Hair follicle dermal papilla cell (primary cell): Measurements from ENCODE around the genes DENND6A and SLMAP.

DNA sequence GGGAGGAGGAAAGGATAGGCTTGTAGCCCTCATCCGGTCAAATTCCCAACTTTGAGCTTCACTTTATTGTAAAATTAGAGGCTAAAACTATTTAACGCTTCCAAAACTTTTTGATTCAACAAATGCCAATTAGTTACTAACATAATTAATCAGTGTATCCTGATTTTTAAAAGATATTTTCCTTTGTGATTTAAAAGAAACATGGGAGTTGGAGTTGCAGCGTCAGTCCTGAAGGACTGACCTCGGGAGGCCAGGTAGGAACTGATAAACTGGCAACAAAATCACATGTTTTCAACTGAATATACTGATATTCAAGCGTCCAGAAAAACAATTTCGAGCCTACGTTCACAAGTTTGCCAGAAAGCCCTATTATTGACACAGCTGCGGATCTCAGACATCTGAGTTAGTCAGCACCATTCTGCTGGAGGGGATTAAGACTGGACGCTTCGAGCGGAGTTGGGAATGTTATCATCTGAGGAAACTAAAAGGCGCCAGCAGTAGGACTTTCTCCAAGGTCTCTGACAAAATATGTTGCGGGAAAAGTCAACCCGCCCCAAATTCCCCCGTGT, 551 bp upstream of the APPL1 start:
- CAGE, long polyA plus RNA = no peak

GRCh38 chr3:57586287-57586926, 10.7 kb downstream of the ARF4 start:
- CAGE, long polyA plus RNA = no peak

- CAGE, long polyA plus RNA = no peak
Measured at GRCh38 chr3:57691837-57692738, 789 bp downstream of the DENND6A start.

GRCh38 chr3:57692739-57693375, at the start of gene DENND6A:
DENND6A (minus strand) TSS chr3:57693077.
- CAGE, long polyA plus RNA = no peak

DNA sequence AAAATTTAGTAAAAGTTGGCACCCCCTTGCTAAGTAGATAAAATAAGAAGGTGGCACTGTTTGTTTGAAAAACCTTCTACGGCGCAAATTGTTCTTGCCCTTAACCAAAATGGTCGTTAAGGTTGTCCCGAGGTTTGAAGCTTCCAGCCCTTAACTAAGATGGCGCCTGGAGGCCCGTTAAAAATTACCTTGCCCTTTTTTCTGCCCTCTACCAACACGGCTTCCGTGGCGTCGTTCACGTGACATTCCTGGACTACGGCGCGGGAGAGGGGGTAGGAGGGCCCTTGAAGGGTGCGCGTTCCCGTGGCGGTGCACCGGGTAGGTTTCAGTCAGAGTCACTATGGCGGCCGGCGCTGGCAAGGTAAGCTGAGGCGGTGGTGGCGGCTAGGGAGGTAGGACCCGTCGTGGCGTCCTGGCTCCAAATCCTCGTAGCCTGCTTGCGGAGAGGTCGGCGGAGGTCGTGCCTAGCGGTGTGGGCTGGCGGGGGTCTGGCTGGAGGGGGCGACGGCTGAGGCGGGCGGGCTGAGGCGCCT, at the start of gene SLMAP:
Gene SLMAP (plus strand): TSS at position 328 of the 533 bp plus-strand sequence.
- CAGE, long polyA plus RNA = no peak

DNA sequence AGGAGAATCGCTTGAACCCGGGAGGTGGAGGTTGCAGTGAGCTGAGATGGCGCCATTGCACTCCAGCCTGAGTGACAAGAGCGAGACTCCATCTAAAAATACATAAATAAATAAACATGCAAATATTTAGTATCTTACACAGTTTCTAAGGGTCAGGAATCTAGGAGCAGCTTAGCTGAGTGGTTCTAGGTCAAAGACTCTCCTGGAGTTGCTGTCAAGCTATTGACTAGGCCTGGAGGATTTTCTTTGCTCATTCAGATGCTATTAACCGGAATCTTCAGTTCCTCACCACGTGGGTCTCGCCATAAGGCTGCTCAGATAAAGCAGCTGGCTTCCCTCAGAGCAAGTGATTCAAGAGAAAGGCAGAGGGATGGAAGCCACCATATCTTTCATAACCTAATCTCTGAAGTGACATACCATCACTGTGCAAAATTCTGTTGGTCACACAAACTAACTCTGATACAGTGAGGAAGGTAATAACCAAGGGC, 72.8 kb upstream of the FLNB start:
- CAGE, long polyA plus RNA = no peak

GRCh38 chr3:58015378-58016155, 7.3 kb downstream of the FLNB start:
- CAGE, long polyA plus RNA = no peak

- CAGE, long polyA plus RNA = no peak
Measured at GRCh38 chr3:58027649-58028386, 19.6 kb downstream of the FLNB start.

- CAGE, long polyA plus RNA = no peak
Measured at GRCh38 chr3:58052290-58052873, 44.2 kb downstream of the FLNB start.

- CAGE, long polyA plus RNA = no peak
Measured at GRCh38 chr3:58102896-58103774, 94.9 kb downstream of the FLNB start.

DNA sequence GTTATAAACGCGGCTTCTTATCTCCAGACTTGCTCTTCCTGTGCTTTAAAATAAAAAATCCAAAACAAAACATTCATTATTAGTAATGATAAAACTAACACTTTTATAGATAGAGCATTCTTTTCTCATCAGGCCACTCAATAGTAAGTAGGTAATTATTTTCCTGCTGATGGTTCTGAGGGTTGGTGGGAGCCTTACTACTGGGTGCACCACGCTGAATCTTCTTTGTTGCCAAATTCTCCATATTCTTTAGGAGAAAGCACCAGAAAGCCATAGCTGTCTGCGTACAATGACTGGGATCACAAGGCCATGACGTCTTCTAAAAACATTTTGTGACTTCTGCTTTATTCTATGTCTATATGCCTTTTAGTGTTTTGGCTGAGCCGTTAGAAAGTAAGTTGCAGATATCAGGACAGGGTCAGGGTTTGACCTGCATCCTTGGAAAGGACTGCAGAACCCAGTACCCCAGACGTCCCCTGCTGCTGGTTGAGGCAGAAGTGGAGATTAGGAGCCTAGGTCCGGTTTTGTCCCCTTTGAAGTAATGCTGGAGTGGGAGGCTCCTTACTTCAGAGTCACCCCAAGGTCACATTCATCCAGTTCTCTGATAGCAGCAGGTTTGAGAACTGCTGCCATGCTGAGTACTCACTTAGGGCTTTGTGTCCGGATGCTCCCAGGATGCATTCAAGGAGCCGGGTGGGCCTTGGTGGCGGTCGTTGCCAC, 95.6 kb downstream of the DNASE1L3 start:
- CAGE, long polyA plus RNA = no peak

DNA sequence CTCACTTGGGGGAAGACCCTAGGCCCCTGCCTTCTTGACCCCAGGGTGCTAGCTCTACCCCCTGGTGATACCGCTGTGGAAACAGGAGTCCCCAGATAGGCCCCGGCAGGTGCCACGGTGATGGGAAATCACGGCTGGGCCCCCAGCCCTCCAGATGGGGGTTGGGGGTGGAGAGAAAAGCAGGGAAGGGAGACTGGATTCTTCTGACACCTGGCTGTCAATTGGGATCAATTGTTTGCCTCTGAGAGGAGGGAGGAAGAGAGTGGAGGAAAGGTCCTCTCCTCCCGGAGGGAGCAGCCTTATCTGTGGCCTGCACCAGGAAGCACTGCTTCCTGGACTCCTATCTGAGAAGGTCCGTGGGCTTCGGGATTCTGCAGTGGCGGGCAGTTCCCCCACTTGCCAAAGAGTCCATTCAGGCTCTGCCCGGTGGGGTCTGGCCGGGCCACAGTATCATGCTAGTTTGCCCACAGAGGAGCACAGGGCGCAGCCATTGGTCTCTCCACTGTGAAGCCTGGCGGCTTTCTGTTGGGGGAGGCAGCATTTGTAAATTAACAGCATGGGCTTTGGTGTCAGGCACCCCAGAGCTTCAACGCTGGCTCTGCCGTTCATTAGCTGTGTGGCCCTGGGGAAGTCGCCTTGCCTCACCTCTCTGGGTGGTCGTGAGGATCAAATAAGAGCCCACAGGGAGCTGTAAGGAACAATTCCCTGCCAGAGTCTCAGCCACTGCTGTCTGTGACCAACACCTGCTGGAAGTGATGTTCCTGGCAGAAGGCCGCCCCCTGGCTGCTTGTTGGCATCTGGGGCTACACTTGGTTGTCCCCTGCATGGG, 37.3 kb downstream of the DNASE1L3 start:
- CAGE, long polyA plus RNA = no peak

- CAGE, long polyA plus RNA = no peak
Measured at GRCh38 chr3:58174049-58174684, 36.6 kb downstream of the DNASE1L3 start.

GRCh38 chr3:58231022-58231574, 6.5 kb upstream of the ABHD6 start:
- CAGE, long polyA plus RNA = no peak

DNA sequence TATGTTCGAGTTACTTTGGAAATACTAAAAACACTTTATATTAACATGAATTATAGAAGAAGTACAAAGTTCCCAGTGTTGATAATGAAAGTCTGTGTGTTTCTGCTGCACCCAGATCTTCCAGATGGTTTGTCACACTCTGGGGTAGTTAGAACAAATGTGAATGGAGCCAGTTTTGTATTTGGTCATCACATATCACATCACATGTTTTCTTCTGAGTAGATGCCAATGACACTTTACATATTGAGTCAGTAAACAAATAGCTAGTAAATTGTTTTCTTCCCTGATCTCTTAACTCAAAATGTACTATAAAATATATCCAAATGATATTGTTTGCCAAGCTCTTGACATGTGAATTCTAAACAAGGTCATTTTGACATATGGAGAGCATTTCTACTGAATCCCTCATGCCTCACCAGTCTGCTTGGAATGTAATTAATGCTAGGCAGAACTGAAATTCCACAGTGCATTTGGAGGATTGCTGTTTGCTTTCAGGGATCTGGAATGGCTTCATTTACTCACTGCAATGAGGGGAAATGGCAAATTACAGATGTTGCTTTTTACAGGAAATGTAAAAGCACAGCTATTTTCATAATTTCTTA, 45.1 kb downstream of the PDHB start:
- CAGE, long polyA plus RNA = no peak

GRCh38 chr3:58471277-58471929, 20.5 kb upstream of the KCTD6 start:
- CAGE, long polyA plus RNA = no peak

GRCh38 chr3:58486939-58487614, 4.8 kb upstream of the KCTD6 start:
- CAGE, long polyA plus RNA = no peak

- CAGE, long polyA plus RNA = no peak
Measured at GRCh38 chr3:58535834-58536563, 991 bp downstream of the ACOX2 start.

- CAGE, long polyA plus RNA = no peak
Measured at GRCh38 chr3:58617109-58617889, 40.1 kb upstream of the FAM107A start.

DNA sequence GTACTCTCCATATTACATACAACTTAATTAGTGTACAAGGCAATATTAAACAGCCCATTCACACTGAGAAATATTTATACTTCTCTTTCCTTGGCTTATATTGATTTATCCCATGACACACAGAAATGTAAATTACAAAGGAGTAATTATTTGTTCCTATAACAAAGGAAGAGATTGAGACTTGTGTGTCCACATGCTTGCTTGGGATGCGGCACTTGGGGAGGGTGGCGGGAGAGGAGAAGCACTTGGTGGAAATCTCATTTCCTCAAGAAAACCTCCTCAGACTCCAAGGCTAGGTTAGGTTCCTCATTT, 54.1 kb upstream of the FAM3D start:
- CAGE, long polyA plus RNA = no peak